Uterus (tissue), 7 donors: ENCODE measurements around a stretch of chr16.

DNA sequence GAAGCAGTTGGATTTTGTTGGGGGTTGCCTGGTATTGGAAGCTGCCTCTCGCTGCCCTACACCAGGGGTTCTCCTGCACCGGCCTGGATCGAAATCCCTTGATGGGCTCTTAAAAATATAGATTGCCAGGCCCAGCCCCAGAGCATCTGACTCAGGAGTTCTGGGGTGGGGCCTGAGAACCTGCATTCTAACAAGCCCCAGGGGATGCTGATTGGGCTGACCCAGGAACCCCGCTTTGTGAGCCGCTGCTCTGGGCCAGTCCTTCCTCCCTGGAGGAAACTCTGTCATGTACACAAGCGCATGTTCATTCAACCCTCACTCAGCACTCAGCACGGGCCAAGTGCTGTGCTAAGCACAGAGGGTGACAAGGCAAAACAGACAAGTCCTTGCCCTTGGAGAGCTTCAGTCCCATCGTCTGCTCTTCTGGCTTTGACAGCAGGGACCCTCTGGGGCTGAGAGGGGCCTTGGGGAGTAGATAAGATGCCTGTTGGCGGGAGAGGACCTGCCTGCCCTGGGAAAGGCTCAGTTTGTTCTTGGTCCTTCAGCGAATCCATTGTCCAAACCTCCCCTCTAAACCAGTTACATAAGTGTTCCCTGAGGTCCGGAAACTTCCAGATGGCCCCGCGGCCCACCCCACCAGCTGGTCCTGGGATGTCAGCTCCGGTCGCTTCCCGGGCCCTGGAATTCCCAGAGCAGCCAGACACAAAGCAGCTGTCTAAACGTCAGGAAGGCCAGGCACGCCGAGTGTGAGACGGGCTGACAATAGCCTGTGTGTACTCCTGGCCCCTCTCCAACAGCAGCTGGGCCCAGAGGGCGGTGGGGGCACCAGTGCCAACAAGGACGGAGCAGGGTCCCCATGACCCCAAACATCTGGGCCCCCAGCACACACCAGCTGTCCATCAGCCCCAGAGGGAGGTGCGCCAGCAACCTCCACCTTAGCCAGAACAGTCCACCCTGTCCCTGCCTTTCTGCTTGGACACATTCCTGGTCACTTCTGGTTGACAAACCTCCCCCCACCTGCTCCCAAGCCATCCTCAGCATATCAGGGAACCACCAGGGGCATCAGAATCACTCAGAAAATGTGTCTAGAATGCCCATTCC, 88.8 kb downstream of the ZDHHC7 start:
- PRO-cap, 4 experiments = peak in 2 of 4 experiments; most common plus-strand start position 710 of the sequence (in 2); most common minus-strand start position 555 of the sequence (in 2)
- RAMPAGE, long total RNA, 2 experiments = no peak in any of the 2 experiments
- RRBS = 5% methylated on average over 4 of the region's 23 CpGs

DNA sequence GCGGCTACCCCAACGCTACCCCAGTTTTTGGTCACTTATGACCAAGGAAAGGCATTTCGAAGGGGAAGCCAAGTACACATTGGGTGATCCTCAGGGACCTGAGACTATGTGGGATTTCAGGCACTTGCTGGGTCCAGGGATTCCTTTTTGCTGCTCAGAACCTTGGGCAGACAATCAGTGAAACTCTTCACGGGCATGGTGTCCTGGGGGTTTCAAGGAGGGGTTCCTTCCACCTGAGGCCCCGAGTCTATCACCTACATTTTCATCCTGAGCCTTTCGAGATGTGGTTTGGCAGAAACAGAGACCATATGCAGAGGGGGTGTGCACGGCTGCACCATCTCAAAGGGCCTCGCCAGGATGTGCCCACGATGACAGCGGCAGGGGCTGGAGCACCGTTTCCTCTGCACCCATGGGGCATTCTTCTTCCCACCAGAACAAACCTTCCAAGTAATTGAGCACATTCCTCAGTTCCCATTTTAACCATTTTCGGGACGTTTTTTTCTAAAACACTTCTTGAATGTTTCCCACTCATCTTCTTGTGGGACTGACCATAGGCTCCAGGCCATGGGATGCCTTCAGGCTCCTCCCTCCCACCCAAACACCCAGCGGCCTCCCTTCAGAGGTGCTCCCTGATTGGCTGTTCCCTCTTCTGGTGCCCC, 26.7 kb downstream of the ZDHHC7 start:
- PRO-cap, 4 experiments = no peak in any of the 4 experiments
- RAMPAGE, long total RNA, 2 experiments = no peak in any of the 2 experiments
- RRBS = no CpG with 5 or more reads among the region's 14 CpGs

- PRO-cap, 4 experiments = no peak in any of the 4 experiments
- RAMPAGE, long total RNA, 2 experiments = no peak in any of the 2 experiments
- RRBS = no CpG with 5 or more reads among the region's 8 CpGs
Observed at GRCh38 chr16:84985214-84985718, 26.1 kb downstream of the ZDHHC7 start.

GRCh38 chr16:85018654-85019145, 7.4 kb upstream of the ZDHHC7 start:
- PRO-cap, 4 experiments = peak in 1 of 4 experiments; most common plus-strand start chr16:85019070 (in 1); most common minus-strand start chr16:85018916 (in 1)
- RAMPAGE, long total RNA, 2 experiments = no peak in any of the 2 experiments
- RRBS = no CpG with 5 or more reads among the region's 12 CpGs

DNA sequence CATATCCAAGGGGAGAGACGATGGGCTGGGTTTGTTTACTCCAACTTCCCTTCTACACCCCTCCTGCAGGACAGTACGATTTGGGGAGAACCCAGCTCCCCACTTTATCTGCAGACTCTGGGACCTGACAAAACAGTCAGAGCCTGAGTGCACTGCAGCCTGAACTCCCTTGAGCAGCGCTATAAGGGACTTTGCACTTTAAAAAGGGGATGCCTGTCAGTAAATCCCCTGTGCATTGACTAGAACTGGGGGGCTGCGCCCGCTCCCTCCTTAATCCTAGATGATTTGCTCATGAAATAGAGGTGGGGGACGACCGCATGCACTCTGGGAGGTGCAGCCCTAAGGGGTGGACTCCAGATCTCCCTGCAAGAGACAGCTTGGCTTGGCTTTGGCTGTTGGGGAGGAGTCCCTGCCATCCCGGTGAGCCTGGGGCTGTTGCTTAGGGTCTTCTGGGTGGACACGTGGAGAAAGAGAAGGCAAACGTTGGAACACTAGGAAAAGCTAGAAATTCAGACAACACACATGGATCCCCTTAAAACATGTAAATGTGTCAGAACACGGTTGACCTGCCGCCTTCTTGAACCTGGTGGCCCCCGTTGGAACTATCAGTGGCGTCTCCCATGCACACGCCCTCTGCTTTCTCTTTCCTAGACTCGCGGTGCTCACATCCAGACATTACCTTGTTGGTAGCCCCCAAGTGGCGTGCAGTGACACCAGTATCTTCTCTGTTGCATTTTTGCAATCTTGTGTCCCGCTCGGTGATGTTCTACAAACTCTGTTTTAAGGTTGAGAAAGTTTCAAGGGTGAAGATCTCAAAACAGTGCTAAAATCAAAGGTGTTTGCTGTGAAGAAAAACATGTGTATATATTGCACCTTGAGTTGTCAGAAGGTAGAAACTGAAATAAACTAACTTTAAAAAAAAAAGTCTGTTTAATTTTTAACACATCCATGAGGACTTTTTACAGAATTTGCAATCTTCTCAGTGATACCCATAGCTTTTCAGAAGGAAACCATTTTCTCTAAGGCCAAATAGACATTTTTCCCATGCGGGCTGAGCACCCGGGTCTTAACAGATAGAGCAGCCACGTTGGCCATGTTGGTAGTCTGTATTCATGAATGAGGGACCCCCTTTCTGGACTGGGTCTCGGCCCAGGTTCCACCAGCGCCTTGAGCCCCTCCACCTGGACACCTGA, 18.6 kb downstream of the CIBAR2 start:
- PRO-cap, 4 experiments = no peak in any of the 4 experiments
- RAMPAGE, long total RNA, 2 experiments = no peak in any of the 2 experiments
- RRBS = no CpG with 5 or more reads among the region's 25 CpGs

DNA sequence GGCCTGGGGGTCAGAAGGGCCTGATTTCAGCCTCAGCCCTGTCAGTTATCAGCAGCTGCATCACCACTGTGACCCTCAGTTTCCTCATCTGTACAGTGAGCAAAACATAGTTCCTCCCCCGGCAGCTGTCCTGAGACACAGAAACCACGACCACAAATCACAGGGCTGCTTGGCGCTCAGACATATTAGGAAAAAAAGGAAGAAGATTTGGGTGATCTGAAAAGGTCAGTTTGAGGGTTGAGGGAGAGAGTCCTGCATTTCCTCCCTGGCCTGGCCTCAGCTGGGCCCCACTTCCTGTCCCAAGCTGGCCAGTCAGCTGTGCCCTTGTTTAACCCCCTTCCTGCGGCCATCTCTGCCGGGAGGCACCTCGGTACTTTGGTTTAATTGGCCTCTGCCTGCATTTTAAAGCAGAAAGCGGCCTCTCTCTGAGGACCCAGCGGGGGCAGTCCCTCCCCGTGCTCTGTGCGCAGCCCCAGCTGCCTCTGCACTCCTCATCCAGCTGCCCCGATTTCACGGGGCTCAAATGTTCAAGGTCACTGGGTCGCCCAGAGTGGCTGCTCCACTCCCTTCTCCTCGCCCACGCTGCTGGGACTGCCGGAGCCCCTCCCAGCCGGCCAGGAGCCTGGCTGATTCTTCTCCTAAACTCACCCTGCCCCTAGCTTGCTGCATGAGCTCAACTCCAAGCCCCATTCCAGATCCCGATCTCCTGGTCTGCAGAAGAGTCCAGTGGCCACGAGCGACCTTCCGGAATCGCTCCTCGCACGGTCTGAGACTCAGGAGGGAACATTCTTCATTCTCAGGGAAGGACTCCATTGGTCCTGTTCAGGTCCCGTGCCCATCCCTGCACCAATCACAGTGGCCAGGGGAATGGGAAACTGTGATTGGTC, 24.1 kb upstream of the CIBAR2 start:
- PRO-cap, 4 experiments = peak in 3 of 4 experiments; most common minus-strand start position 768 of the sequence (in 3)
- RAMPAGE, long total RNA, 2 experiments = no peak in any of the 2 experiments
- RRBS = no CpG with 5 or more reads among the region's 25 CpGs

DNA sequence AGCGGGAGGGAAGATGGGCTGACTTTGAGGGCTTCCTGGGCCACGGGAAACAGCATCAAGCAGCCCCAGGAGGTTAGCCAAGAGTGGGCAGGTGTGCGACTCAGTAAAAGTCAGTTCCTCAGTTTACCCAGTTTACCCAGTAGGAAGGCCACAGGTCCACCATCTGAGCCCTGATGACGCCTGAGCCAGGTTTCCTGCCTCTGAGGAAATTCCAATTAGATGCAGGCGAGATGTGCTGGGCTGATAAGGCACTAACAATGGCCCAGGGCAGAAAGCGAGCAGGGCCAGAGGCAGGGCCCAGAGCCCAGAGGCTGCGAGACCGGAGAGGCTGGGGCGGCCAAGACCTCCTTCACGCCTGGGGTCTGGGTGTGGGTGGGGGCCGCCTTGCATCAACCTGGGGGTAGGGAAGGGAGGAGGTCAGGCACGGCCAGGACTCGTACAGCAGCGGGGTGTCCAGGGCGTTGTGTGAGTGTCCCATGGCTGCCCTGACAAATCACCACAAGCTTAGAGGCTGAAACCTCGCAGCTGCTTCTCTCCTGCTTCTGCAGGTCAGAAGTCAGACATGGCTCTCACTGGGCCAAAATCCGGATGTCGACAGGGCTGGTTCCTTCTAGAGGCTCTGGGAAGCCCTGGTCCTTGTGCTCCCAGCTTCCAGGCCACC, 32.0 kb upstream of the CIBAR2 start:
- PRO-cap, 4 experiments = no peak in any of the 4 experiments
- RAMPAGE, long total RNA, 2 experiments = no peak in any of the 2 experiments
- RRBS = no CpG with 5 or more reads among the region's 18 CpGs

DNA sequence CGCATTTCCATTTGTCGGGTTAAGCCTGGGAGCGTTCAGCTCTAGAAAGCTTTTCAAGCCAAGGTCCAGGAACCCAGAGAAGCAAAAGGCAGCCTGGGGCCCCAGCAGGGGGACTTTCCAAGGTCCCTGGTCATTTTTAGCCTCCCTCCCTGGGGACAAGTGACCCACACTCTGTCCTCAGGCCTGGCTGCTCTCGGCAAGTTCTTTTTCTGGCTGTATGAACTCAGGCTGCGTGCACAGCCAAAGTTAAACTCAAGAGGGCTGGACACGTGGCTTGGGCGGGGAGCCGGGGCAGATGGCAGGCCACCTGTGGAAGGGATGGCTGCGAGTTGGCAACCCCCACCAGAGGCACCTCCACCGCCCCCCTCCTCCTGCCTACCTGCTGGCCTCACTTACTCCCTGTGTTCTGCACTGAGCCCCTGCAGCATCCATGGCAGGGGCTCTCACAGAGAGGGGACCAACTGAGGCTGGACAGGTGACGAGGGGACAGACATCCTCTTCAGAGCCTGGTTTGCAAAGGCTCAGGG, 41.5 kb upstream of the CIBAR2 start:
- PRO-cap, 4 experiments = no peak in any of the 4 experiments
- RAMPAGE, long total RNA, 2 experiments = no peak in any of the 2 experiments
- RRBS = no CpG with 5 or more reads among the region's 11 CpGs

- PRO-cap, 4 experiments = no peak in any of the 4 experiments
- RAMPAGE, long total RNA, 2 experiments = no peak in any of the 2 experiments
- RRBS = no CpG with 5 or more reads among the region's 11 CpGs
Observed at GRCh38 chr16:85159329-85159966, 47.2 kb upstream of the CIBAR2 start.

DNA sequence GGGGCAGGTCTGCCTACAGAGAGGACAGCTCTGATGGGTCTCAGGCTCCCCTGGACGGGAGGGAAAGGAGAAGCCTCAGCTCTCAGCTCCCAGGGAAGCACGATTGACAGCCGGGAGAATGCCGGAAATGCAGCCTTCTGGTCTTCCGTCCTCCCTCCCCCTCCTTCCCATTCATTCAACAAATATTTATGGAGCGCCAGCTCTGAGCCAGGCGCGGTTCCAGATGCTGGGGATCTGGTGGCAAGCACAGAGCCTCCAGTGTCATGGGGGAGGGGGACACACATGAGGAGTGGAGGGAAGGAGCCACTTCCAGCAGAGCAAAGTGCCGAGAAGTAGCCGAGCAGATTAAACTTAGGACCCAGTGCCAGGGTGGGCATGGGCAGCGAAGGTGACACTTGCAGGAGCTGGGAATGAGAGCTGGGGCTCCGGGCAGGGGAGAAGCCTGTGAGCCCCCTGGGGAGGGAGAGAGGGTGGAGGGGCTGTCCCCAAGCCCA, 62.1 kb upstream of the CIBAR2 start:
- PRO-cap, 4 experiments = no peak in any of the 4 experiments
- RAMPAGE, long total RNA, 2 experiments = no peak in any of the 2 experiments
- RRBS = no CpG with 5 or more reads among the region's 12 CpGs

DNA sequence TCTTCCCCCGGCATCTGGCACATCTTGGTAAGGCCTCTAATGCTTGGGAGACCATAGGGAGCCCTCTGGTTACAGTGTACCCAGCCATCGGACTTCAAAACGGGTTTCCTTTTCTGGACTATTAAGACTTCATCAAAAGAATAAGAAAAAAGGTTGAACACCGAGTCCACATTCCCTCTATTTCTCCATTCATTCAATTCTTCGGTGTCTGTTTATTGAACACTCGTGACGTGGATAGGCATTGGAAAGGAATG, 80.7 kb upstream of the CIBAR2 start:
- PRO-cap, 4 experiments = no peak in any of the 4 experiments
- RAMPAGE, long total RNA, 2 experiments = no peak in any of the 2 experiments
- RRBS = no CpG with 5 or more reads among the region's 7 CpGs

GRCh38 chr16:85230454-85231437, 118.5 kb upstream of the CIBAR2 start:
- PRO-cap, 4 experiments = no peak in any of the 4 experiments
- RAMPAGE, long total RNA, 2 experiments = no peak in any of the 2 experiments
- RRBS = no CpG with 5 or more reads among the region's 15 CpGs

DNA sequence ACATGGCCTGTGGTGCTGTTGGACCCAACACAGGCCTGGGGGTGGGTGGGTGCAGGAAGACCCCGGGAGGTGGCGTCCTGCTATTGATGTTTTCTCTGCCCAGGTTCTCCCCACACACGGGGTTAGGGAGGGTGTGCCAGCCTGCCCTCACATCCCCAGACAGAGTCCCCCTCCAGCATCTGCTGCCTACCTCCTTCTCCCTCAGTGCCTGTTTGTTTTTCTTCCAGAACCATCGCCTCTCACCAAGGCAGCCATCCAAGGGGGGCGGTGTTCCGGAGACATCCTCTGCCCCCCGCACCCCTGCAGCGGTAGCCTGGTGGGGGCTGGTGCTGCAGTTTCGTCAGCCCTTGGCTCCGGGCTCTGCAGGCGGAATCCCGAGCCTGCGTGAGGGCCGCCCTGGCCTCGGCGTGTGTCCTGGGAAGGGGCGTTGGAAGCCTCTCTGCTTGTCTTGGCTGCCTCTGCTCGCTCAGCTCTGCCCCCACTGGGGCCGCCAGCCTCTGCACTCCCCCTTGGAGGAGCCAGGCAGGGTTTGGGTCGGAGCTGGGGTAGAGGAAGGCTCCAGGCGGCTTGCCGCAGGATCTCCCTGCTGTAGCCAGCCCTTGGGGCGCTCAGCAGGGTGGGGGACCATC, 125.9 kb upstream of the CIBAR2 start:
- PRO-cap, 4 experiments = no peak in any of the 4 experiments
- RAMPAGE, long total RNA, 2 experiments = no peak in any of the 2 experiments
- RRBS = 5% methylated on average over 5 of the region's 23 CpGs

DNA sequence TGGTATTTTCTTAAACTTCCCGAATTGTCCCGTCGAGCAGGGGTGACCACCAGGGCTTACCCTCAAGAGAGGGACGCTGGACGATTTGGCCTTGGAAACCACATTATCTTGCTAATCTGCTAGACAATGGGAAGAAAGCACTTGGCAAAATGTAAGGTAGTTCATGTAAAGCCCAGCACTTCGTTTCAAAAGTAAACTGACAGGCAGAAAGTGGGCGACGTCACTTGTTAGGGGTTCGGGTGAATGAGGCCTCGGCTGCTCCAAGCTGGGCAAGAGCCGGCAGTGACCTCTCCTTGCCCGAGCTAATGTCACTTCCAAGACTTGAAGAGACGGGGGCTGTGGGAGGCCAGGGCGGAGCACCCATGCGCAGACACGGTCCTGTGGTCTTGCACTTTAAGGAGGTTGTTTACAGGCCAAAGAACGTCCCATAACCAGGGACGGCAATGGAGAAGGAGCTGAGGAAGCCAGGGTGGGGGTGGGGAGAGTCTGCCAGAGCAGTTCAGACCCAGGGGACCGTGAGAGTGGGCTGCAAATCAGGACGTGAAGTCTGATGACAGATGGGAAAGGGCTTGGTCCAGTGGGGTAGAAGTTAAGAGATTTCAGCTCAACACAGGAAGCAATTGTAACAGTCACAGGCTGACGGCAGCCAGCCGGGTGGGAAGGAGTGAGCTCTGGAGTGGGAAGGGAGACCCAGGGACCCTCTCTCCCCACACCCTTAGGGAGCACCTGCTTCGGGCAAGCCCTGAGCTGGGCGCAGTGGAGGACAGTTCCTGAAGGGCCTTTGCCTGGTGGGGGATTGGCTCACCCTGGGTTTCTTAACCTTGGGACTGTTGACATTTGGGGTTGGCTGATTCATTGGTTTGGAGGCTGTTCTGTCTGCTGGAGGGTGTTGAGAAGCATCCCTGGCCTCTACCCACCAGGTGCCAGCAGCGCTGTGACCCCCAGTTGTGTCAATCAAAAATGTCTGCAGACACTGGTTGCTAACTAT, 152.5 kb upstream of the GSE1 start:
- PRO-cap, 4 experiments = peak in 4 of 4 experiments; most common plus-strand start position 625 of the sequence (in 4); most common minus-strand start position 287 of the sequence (in 1)
- RAMPAGE, long total RNA, 2 experiments = no peak in any of the 2 experiments
- RRBS = no CpG with 5 or more reads among the region's 25 CpGs

- PRO-cap, 4 experiments = no peak in any of the 4 experiments
- RAMPAGE, long total RNA, 2 experiments = no peak in any of the 2 experiments
- RRBS = 90% methylated on average over 6 of the region's 18 CpGs
Observed at GRCh38 chr16:85537731-85538355, 75.3 kb upstream of the GSE1 start.

GRCh38 chr16:85556370-85557447, 56.4 kb upstream of the GSE1 start:
- PRO-cap, 4 experiments = peak in 3 of 4 experiments; most common plus-strand start chr16:85556865 (in 1); most common minus-strand start chr16:85556748 (in 3)
- RAMPAGE, long total RNA, 2 experiments = no peak in any of the 2 experiments
- RRBS = 2% methylated on average over 14 of the region's 90 CpGs

GRCh38 chr16:85571449-85572079, 41.6 kb upstream of the GSE1 start:
- PRO-cap, 4 experiments = no peak in any of the 4 experiments
- RAMPAGE, long total RNA, 2 experiments = no peak in any of the 2 experiments
- RRBS = 81% methylated on average over 7 of the region's 16 CpGs

GRCh38 chr16:85592263-85593270, 20.6 kb upstream of the GSE1 start:
- PRO-cap, 4 experiments = peak in 1 of 4 experiments; most common plus-strand start chr16:85592868 (in 1)
- RAMPAGE, long total RNA, 2 experiments = no peak in any of the 2 experiments
- RRBS = 42% methylated on average over 4 of the region's 20 CpGs

DNA sequence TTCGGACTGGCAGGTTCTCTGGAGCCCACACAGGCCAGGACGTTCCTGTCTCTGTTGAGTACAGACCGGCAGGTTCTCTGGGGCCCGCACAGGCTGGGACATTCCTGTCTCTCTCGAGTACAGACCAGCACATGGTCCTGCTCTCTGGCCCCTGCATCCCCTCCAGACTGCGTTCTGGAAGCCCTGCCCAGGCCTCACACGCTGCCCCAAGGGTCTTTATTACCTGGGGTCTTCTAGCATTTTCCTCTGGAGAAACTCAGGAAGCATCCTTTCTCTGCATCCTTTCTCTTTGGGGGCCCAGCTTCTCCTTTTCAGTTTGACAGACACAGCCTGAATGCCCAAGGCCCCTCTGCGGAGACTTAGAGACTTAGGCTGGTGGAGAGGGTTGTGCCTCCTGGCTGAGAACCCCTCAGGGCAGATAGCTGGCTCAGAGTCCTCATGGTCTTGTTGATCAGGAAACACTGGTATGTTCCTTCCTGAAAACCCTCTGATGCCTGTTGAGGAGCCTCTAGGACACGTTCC, 18.0 kb upstream of the GSE1 start:
- PRO-cap, 4 experiments = no peak in any of the 4 experiments
- RAMPAGE, long total RNA, 2 experiments = no peak in any of the 2 experiments
- RRBS = no CpG with 5 or more reads among the region's 9 CpGs

DNA sequence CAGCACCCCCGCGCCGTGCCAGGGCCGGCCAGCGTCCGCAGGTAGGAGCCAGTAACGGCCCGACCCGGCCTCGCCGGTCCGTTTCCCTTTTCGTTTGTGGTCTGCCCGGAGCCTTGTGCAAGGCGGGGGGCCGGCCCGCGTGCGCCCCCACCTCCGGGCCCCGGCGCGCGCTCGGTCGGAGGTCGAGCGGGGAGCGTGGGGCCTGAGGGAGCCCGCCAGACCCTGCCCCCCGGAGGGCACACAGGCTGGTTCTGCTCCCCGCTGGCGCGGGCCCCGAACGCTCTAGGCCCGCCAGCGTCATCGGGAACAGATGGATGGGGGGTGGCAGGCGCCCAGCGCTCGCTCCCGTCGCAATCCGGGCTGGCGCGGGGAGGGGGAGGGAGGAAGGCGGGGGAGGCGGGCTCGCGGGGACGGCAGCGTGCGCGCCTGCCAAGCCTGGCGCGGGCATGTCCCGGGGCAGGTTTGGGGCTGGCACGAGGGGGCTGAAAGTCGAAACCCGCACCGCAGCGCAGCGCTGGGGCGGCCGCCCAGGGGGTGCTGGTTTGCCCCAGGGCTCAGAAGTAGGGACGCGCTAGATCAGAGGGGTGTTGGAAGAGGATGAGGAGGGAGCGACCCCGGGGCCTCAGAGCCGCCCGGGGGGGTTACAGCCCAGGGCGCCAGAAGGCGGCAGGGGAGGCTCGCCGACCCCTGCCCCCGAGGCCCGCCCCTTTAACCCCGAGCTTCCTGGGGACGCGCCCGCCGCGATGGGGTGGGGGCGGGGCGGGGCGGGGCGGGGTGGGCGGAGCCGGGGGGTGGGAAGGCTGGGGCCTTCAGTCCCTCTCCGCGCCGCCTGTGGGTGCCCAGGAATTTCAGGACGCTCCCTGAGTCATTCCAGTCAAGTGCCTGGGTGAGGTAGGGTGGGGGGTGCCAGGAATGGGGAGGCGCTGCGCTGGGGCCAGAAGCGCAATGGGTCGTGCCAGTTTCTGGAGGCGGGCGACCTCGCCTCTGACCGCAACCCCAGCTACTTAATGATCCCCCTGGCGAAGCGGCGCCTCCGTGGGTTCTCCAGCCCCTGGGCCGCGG, 1.3 kb upstream of the GSE1 start:
- PRO-cap, 4 experiments = peak in 4 of 4 experiments; most common plus-strand start position 812 of the sequence (in 4); most common minus-strand start position 312 of the sequence (in 4)
- RAMPAGE, long total RNA, 2 experiments = no peak in any of the 2 experiments
- RRBS = 2% methylated on average over 30 of the region's 108 CpGs